GM23248 (cell line): Measurements from ENCODE around the genes VPREB1, ZNF70, VPREB3 and GGT5.

- RAMPAGE, long total RNA: no peak
Measured at GRCh38 chr22:21964618-21965232, 12.1 kb upstream of the PPM1F start.

DNA sequence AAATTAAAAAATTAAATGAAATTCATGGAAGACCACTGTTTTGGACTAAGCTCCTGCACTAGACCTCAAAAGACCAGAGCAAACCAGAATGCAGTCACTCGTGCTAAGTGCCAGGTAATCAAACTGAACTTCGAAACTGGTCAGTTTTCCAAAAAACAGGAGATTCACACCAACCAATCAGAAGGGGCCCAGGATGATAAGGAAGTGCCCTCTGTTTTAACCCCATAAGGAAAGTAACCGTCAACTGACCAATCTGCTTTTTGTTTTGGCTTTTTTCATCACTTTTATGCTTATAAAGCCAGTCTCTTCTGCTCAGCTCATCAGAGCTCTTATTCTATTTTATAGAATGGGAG, 10.0 kb upstream of the TOP3B start:
- RAMPAGE, long total RNA: no peak

DNA sequence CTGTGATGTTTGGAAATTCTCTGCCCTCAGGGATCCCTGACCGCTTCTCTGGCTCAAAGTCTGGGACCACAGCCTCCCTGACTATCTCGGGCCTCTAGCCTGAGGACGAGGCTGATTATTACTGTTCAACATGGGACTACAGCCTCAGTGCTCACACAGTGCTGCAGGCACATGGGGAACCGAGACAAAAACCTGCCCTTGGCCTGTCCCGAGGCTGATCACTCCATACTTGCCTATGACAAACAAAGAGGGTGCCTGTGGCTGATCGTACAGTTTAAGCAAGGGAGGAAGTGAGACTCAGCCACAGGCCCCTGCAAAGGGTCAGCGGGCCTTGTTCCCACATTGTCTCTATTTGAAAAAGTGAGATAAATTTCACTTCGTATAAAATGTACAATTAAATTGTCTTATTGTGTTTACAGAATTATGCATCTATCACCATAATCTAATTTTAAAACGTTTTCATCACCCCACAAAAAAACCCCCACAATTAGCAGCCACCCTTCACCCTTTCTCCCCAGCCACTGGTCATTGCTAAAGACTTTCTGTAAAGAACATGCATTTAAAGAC, 43.9 kb upstream of the TOP3B start:
- RAMPAGE, long total RNA: no peak

DNA sequence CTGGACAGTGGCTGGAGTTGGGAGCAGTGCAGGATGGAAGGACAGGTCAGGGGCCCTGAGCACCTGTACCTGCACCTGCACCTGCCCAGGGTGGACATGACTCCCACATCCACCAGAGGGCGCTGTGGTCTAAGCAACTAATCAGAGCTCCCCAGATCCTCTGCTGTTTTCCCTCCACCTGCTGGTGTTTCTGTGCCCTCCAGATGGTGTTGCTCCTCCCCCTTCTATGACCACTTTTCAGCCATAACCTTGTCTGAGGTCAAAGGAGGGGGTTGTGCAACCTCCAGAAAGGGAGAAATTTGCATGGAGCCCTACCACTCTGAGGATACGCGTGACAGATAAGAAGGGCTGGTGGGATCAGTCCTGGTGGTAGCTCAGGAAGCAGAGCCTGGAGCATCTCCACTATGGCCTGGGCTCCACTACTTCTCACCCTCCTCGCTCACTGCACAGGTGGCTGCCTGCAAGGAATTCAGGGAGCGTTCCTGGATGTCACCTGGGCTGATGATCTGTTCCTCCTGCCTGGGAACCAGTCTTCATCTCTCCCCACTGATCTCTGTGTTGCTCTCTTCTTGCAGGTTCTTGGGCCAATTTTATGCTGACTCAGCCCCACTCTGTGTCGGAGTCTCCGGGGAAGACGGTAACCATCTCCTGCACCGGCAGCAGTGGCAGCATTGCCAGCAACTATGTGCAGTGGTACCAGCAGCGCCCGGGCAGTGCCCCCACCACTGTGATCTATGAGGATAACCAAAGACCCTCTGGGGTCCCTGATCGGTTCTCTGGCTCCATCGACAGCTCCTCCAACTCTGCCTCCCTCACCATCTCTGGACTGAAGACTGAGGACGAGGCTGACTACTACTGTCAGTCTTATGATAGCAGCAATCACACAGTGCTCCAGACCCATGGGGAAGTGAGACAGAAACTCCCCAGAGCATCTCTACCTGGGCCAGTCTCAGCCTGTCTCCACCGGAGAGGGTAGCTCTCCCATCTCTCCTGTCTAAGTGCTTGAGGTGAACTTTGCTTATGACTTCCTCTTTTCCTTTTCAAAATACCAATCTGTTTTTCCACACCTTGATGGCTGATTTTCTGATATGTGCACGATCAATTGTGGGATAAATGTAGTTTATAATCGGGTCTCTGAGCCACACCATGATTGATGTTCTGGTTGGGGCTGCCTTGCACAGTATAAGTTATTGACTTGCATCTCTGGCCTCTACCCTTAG, 48.8 kb upstream of the VPREB1 start:
- RAMPAGE, long total RNA: no peak

- RAMPAGE, long total RNA: no peak
Measured at GRCh38 chr22:22244446-22244994, at the start of gene VPREB1. Gene VPREB1, plus strand, starts transcription at chr22:22244786.

DNA sequence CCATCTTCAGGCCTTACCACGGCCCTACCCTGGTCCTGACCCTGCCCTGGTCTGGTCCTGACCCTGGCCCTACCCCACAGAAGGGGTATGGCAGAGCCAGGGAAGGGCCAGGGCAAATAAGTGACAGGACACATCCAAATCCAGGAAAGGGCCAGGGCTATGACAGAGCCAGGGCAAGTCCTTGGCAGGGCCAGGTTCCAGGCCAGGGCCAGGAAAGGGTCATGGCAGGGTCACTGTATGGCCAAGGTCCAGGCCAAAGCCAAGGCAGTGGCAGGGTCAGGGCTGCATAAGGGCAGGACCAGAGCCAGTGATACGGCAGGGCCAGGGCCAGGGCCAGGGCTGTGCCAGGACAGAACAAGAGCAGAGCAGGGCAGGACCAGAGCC, 46.4 kb downstream of the VPREB1 start:
- RAMPAGE, long total RNA: no peak

DNA sequence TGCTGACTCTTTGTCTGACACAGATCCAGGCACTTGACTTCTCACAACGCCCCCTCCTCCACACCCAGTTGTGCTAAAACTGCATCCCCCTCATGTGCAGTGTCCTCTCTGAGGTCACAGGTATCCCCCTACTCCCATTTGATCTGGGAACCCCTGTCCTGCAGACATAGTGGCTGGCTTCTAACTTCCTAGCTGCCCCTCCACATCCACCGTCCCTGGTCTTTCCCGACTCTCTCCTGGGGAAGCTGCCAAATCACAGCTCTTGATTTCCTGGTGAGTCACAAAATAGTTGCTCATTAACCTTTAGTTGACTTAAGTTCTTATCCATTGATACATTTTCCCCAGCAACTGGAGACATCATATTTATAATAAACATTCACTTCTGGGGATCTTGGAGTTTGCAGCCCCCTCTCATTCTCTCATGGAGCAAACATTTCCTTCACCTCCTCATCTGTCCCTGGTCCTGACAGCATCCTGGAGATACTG, 109.6 kb downstream of the GGTLC2 start:
- RAMPAGE, long total RNA: no peak

- RAMPAGE, long total RNA: no peak
Measured at GRCh38 chr22:23181300-23182204, 1.2 kb downstream of the BCR start.

DNA sequence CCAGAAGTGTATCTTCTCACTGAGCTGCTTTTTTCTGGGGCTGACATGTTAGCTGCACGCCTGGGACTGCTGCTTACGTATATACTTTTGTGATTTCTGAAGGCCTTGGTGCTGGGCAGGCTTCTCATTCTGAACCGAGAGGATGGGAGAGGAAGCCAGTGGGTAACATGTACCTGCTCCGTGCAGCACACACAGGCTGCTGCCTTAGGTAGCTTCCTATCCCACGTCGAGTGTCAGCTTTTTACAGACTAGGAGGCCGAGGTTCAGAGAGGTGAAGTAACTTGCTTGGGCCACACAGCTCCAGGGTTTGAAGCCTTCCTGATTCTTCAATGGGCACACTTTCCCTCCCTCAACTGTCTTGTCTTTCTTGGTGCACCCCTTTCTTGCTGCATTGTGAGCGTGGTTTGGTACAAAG, 74.8 kb downstream of the BCR start:
- RAMPAGE, long total RNA: no peak

DNA sequence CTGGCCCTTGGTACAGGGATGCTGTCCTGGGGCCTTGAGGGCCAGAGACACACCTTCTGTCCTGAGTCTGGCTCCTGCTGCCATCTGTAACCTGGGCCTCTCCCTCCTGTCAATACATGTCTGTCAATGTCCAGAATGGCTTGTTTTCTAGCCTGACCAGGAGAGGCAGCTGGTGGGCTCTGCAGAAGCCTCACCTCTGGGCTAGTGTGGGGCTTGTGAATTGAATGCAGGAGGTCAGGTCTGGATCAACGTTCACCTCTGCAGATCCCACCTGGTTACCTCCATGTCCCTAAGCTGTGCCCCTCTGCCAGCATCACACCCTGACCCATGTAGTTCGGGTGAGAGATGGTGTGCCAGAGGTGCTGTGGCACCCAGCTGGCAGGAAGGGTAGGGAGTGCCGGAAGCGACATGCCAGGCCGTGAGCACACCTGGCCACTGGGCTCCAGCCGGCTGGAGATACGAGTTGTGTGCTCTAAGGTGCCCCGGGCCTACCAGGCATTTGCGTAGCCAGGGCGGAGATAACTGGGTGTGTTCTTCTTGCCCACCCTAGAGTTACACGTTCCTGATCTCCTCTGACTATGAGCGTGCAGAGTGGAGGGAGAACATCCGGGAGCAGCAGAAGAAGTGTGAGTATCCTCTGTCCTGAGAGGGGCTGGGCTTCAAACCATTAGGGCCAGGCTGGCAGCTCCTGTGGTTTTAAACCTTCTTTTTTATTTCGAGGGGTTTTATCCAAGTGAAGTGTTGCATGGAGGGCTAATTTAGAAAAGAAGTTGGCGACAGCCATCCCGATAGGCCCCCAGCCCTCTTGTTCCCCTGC, 107.4 kb downstream of the BCR start:
- RAMPAGE, long total RNA: no peak

DNA sequence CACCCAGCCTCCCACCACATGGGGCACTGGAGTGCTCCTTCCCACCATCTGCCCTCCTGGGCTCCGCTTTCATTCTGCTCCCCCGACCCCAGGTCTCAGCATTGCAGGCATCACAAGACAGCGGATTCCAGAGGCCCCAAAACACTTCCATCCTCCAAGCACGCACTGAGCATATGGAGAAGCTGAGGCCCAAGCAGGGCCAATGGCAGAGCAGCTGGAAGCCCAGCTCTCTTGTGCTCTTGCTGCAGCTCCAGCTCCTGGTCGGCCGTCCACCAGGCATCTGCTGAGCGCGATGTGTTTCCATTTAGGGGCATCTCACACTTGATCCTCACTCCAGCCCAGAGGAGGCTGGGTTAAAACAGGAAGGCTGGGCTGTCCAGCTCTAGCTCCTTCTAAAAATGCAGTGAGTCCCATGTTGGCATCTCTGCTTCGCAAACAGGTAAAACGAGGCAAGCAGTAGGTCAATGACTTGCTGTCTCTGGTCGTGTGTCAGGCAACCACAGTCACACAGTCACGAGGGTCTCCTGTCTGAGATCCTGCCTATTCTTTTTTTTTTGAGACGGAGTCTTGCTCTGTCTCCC, 65.4 kb downstream of the IGLL1 start:
- RAMPAGE, long total RNA: no peak

GRCh38 chr22:23685318-23685822, 5.4 kb upstream of the RGL4 start:
- RAMPAGE, long total RNA: no peak

- RAMPAGE, long total RNA: no peak
Measured at GRCh38 chr22:23750702-23751509, at the start of gene ZNF70. Gene ZNF70, minus strand, starts transcription at chr22:23751112.

DNA sequence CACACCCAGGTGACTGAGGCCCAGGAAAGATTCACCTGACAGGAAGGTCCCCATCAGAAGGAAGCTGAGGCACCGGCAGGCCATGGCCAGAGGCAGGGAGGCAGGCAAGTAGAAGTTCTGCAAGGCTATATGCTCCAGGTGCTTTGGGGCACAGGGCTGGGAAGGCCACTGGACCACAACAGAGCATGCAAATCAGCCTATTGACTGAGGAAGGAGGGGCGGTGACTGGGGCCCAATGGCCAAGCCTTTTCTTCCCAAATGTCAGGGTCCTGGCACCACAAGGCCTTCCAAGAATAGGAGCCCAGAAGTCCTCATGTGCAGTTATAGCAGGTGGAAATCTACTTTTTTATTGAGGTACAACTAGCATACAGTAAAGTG, at the start of gene VPREB3:
Gene VPREB3, minus strand, starts transcription at position 146 of the 378 bp plus-strand sequence.
- RAMPAGE, long total RNA: no peak

- RAMPAGE, long total RNA: no peak
Measured at GRCh38 chr22:23811069-23811839, 24.5 kb downstream of the SMARCB1 start.

DNA sequence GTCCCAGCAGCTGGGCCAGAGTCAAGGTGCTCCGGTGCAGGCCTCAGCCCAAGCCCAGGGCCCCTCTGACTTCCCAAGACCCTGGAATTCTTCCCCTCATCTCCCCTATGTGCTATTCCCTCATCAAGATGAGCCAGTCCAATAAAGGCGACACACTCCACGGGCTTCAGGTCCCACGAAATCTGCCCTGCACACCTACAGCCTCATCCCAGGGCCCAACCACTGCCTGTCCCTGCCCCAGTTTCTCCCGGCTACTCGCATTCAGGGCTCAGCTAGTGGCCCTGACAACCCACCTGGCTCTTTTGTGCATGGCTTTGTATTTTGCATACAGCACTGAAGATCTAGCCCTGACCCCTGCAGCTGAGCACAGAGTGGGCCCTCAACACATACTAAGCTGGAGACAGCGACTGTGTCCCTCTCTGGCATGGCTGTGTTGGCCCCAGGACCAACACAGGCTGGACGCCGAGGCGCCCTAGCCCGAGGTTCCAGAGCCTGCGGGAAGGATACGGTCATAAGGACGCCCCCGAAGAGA, 895 bp downstream of the DERL3 start:
- RAMPAGE, long total RNA: no peak

- RAMPAGE, long total RNA: no peak
Measured at GRCh38 chr22:23913295-23914446, 19.5 kb downstream of the MIF start.

GRCh38 chr22:24150297-24150610, 31.0 kb upstream of the SUSD2 start:
- RAMPAGE, long total RNA: no peak

DNA sequence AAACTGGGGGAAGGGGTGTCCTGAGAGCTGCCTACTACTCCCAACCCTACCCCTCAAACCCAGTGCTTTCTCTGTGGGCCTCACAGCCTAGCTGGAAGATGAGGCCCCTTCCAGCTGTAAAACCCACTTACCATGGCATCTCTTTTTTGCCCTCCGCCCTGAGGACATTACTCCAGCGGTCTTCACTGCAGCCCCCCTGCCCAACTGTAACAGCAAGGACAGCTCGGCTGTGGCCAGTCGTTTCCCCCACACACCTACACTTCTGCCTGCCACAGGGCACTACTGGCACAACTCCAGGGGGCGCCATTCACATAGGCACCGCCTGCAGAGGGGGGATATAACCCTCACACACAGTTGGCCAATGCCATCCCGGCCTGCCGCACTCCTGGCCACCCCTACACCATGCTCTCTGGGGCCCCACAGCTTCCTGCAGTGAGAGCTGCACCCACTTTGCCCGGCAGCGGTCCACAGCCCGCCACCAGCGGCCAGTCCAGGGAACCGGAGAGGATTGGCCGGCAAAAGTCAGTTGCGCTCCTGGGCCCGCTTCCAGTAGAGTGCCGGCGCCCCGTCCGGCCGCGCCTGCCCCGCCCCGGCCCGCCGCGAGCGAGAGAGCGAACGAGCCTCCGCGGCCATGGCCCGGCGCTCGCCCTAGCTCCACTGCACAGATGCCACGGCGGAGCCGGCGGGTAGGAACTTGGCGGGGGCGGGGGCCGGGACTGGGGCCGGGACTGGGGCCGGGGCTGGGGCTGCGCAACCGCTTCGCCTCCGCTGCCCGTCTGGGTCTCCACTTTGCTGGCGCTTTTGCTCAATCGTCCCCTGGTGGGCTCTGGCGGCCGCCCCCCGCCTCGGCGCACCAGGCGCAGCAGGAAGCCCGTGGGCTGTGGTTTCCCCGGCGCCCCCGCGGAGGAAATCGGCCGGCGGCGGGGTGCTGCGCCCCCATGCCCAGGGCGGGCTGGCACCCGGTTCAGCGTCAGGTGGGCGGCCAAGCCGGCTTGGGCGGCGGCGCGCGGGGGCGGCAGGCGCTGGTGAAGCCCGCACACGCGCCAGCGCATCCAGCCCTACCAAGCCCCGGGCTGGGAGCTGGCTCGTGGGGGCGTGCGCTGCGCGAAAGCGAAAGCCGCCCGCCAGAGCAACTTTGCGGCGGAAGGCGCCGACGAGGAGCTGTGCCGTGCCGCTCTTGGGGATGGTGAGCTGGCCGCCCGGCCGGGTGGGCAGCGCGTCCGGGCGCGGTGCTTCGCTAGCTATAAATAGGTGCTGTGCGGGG, 25.5 kb upstream of the SUSD2 start:
- RAMPAGE, long total RNA: no peak

DNA sequence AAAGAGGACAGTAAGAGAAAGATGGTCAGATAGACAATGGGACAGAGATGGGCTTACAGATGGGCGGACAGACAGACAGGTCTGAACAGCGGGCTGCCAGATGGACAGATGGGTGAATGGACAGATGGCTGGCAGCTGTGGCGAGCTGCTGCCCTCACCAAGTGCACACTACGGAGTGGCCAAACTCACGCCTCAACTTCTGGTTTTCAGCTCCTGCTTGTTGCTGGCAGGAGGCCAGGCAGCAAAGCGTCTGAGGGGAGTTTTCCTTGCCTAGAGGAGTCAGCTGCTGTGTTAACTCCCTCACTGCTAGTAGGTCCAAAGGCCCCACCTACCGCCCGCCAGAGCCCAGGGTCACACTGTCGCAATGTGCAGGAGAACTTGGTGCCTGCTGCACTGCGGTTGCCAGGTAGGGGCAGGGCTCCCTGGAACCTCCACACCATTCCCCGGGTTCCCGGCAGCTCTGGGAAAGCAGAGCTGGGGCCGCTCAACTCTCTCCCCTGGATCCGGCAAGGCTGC, at the start of gene GGT5:
Gene GGT5, minus strand, starts transcription at position 181 of the 516 bp plus-strand sequence.
- RAMPAGE, long total RNA: no peak